ENCODE data around the gene AKR1C3.

GRCh38 chr10:4639768-4640593 is 186.0 kb upstream of the AKR1E2 start:
- PRO-cap, result no peak
- RAMPAGE, long total RNA, 4 experiments, result no peak in any of the 4 experiments

DNA sequence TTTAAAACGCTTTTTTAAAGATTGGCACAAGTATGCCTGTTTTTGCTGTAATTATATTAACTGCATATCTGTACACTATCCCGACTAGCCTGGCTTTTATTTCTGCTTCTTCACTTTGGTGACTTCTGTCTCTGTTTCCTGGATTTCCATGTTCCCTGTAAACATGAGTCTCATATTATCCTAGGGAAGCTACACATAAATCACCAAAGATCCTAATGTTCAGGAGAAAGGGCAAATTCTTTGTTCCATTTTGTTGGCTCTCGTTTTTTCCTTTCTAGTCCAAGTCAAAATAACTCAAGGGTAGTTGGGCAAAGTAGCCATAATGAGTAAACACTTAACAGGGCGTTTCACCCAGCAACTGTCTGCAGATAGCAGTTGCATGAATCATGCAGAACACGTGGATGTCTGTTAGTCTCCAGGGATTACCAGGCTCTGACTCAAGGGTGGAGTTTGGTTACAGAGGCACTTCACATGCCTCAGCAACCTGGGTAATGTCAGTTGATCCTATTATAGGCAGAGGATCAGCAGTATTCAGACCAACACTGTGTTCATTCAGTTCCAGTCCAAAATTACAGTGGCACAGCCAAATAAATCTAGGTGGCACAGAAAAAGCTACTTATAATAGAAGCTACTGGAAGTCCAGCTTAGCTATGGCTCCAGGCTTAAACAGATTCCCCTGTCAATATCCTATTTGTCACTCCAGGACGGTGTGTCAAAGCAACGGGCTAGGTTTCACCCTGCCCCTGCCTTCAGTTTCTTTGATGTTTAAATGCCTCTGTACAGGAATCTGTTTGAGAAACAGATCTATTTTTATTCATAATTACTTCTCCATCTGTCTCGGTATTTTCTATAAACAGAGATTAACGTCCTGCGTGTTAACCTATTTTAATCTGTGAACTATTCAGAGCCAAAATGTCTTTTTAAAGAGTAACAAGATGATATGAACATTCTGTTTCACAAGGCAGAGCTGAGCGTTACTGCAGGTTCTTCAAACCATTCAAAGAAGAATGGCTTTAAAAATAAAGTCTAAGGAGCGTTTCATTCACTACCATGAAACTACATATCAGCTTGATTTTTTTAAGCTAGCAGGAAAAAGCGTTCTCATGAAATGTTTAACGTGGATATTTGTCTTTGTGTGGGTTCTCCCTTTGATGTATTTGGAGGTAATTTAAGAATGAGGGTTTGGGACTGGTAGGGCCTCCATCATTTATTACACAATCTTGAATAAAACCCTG is 162.7 kb upstream of the AKR1E2 start:
- PRO-cap, result unidirectional peak, plus-strand start at position 516 of the sequence; unidirectional peak, plus-strand start at position 555 of the sequence; unidirectional peak, plus-strand start at position 619 of the sequence
- RAMPAGE, long total RNA, 4 experiments, result no peak in any of the 4 experiments

- PRO-cap, result no peak
- RAMPAGE, long total RNA, 4 experiments, result no peak in any of the 4 experiments
Observed at GRCh38 chr10:4672246-4672529, 153.8 kb upstream of the AKR1E2 start.

- PRO-cap, result no peak
- RAMPAGE, long total RNA, 4 experiments, result no peak in any of the 4 experiments
Observed at GRCh38 chr10:4770618-4771463, 55.2 kb upstream of the AKR1E2 start.

GRCh38 chr10:4851653-4852435 is 25.8 kb downstream of the AKR1E2 start:
- PRO-cap, result no peak
- RAMPAGE, long total RNA, 4 experiments, result no peak in any of the 4 experiments

- PRO-cap, result no peak
- RAMPAGE, long total RNA, 4 experiments, result no peak in any of the 4 experiments
Observed at GRCh38 chr10:4943902-4944278, 19.3 kb upstream of the AKR1C1 start.

DNA sequence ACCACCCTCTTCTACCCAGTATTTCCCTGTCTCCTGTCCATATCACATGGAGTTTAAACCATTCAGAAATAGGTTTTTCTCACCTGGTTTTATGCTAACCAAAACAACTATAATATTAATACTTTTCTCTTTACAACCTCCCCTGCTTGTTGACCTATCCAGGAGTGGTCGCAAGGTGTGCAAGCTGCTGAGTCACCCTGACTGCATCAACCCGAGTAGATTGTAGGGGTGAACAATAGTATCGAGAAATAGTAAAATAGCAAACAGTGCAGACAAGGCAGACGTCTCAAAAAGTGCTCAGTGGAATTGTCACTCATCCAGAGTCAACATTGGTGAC is 6.4 kb upstream of the AKR1C1 start:
- PRO-cap, result no peak
- RAMPAGE, long total RNA, 4 experiments, result no peak in any of the 4 experiments

DNA sequence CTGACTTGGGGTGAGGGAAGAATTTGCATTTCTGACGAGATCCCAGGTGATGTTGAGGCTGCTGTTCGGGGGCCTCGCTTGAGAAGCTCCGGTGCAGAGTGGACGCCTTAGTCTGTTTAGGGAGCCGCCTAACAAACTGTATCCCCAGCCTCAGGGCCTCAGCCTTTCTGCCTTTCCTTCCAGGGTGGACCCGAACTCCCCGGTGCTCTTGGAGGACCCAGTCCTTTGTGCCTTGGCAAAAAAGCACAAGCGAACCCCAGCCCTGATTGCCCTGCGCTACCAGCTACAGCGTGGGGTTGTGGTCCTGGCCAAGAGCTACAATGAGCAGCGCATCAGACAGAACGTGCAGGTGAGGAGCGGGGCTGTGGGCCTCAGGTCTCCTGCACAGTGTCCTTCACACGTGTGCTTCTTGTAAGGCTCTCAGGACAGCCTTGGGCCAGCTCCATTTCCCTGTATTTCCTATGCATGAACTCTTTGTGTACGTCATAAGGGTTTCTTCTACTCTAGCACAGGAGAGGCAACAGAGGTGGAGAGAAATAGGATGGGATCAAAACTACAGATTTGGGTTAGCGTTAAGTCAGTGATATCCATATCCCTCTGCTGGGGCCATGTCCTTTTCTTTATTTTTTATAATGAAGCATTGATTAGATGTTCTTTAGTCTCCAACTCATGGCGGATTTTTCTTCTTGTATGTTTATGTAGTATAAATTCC is 9.3 kb downstream of the AKR1C1 start:
- PRO-cap, result no peak
- RAMPAGE, long total RNA, 4 experiments, result no peak in any of the 4 experiments

DNA sequence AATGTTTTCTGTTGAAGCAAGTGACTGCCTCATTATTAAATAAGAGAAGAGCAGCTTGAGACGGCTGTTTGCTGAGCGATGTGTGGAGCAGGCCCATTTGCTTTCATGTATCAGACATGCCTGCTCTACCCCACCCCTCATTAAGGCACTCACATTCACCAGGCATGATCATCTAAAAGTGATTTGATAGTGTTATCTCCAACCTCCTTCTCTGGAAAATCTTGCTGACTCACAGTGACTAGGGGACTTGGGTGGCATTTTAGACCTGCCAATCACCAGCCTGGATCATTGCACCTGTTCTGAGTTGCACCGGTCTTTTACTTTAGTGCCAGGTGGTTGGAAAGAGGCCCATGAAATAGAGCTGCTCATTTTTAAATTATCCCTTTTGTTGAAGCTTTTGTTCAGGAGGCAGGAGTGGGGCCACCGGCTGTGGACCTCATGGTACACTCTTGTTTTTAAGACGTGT is 16.6 kb upstream of the AKR1C2 start:
- PRO-cap, result no peak
- RAMPAGE, long total RNA, 4 experiments, result no peak in any of the 4 experiments

DNA sequence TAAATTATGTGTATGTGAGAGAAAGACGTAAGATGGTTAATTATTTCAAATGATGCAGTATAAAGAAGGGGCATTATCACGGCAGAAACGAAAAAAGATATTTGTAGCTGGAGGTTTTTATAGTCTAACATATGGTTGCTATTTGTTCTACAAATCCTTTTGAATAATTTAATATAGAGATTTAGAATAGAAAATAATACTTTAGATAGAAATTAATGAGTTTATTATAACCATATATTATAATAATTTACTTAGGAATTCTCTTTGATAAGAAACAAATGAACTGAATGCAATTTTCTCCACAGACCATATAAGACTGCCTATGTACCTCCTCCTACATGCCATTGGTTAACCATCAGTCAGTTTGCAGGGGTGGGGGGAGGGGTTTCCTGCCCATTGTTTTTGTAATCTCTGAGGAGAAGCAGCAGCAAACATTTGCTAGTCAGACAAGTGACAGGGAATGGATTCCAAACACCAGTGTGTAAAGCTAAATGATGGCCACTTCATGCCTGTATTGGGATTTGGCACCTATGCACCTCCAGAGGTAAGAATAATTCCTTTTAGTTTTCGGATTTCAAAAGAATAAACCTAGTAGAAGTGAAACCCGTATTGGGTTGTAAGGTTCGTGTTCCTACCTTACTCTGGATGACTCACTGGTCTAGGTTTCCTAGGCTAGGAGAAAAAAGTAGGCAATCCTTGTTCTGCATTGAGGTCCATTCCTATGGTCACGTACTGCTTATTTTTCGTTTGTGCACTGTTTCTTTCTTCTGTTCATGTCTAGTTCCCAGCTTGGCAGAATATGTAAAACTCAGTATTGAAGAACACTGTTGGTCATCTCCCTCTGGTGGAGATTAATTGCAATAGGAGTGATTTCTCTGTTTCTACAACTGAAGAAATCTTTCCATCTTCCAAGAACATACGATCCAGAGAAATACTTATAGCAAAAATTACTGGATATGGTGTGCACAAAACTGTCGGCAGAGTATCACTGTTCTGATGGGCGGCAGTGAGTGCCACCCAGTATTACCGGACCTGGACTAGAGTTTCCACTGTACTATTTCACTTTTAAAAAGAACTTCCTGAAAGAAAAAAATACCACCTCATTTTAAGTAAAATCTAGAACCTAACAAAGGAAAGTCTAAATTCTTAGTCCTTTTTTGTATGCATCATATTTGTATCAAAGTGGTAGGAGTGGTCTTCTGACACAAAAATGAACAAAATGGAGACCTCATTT is at the start of gene AKR1C3:
AKR1C3 (plus strand) TSS at position 430 of the 1,234 bp plus-strand sequence.
- PRO-cap, result unidirectional peak, plus-strand start at position 396 of the sequence
- RAMPAGE, long total RNA, 4 experiments, result start-site peak on the plus strand in 4 of 4 experiments, centred at positions 430 to 449 of the sequence, 30 to 47 reads per replicate

GRCh38 chr10:5095870-5096093 is 1.6 kb downstream of the AKR1C3 start:
- PRO-cap, result no peak
- RAMPAGE, long total RNA, 4 experiments, result no peak in any of the 4 experiments

DNA sequence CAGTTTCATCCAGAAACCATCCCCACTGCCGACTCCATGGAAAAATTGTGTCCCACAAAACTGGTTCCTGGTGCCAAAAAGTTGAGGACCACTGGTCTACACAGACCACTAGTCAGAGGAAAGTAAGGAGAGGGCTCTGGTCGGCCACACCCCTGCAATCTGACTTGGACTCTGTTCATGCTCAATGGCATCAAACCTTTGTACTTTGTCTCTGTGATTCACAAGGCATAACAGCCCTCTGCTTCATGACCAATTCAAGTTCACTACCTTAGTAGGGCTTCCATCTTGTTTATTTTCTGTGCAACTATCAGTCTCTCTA is 1.8 kb downstream of the TUBAL3 start:
- PRO-cap, result no peak
- RAMPAGE, long total RNA, 4 experiments, result no peak in any of the 4 experiments

GRCh38 chr10:5480370-5481105 is 18.8 kb downstream of the CALML5 start:
- PRO-cap, result no peak
- RAMPAGE, long total RNA, 4 experiments, result no peak in any of the 4 experiments

- PRO-cap, result no peak
- RAMPAGE, long total RNA, 4 experiments, result no peak in any of the 4 experiments
Observed at GRCh38 chr10:5486678-5487431, 12.5 kb downstream of the CALML5 start.

- PRO-cap, result no peak
- RAMPAGE, long total RNA, 4 experiments, result no peak in any of the 4 experiments
Observed at GRCh38 chr10:5496276-5497139, 2.9 kb downstream of the CALML5 start.

GRCh38 chr10:5528431-5528757 is 3.6 kb downstream of the CALML3 start:
- PRO-cap, result no peak
- RAMPAGE, long total RNA, 4 experiments, result no peak in any of the 4 experiments

DNA sequence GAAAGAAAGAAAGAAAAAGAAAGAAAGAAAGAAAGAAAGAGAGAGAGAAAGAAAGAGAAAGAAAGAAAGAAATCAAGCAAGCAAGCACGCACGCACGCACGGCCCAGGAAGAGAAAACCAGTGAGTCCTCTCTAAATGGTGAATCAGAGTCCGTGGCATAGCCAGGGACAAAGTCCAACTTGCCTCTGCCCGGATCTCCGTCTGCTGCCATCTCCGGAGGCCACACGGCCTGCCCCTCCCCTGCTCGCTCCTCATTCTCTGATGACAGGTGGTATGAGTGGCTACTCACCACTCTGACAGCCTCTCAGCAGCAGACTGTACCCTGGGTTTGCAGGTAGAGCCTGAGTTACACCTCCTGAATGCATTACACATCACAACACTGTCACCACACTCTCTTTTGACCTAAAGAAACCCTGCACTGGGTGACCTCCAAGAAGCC is 55.7 kb downstream of the ASB13 start:
- PRO-cap, result no peak
- RAMPAGE, long total RNA, 4 experiments, result no peak in any of the 4 experiments

DNA sequence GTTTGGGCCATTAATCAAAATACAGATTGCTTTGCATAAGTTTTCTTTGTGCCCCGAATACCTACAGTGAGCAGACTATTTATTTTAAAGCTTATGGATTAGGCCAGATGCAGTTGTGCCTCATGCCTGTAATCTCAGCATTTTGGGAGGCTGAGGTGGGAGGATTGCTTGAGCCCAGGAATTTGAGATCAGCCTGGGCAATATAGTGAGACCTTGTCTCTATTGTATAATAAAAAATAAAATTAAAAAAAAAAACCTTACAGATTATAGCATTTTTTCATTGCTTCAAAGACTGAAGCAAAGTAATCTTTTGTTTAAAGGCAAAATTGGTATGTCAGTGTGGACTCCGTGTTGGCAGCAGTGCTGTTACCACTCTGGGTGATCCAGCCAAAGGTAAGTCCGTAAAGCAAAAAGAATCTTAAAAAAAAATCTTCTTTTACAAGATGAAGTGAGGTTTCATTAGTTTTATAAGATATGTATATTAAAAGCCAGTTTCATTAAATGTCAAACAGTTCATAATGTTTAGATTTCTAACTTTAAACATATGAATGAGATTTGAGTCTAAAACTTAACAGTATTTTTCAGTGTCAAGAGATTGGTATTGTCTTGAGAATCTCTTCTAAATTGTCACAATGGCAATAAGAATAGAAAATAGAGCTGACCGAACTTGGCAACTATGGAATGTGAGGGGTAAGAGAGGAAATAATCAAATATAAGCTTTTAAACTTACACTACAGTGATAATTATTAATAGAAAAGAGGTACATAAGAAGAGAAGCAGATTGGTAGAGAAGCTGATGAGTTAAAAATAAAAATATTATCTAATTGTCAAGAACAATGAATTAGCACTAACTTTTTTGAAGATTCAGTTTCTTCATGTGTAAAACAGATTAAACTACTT is 29.4 kb downstream of the TASOR2 start:
- PRO-cap, result no peak
- RAMPAGE, long total RNA, 4 experiments, result no peak in any of the 4 experiments

DNA sequence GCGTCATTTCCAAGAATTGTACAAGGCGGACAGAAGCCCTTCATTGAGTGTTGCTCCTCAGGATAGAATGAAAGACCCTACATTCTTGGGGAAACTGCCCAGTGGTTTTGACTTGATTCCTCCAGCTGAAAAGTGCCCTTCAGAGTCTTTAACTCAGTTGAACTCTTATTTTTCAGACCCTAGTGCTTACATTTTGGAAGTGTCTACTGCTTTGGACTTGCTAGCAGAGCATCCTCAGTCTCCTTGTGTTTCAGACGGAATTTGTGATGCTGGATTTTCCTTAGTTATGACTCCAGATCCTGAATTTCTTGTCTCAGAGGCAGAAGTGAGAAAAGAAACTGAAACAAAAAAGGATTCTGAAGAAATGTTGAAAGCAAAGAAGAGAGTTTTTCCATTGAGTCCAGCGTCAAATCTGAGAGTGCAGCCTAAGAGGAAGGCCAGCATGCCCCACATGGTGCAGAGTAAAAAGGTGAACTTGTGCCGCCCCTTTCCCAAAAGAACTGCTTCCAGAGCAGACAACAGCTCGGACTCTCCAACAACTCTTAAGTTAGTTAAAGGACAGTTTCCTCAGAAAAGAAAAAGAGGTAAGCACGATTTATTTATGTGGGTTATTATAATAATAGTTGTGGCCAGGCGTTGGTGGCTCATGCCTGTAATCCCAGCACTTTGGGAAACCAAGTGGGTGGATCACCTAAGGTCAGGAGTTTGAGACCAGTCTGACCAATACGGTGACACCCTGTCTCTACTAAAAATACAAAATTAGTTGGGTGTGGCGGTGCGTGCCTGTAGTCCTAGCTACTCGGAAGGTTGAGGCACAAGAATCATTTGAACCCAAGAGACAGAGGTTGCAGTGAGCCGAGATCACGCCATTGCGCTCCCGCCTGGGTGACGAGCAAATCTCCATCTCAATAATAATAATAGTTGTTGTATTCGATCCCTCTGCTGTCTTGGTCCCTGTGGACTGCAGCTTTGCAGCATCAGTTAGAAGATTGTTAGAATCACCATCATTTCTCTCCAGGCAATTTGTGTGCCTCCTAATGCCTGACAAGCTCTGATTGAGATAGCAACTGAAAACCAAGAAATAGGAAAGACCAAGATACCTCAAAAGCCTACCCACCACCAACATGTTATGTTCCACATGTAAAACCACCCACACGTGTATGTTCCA is 46.4 kb downstream of the TASOR2 start:
- PRO-cap, result no peak
- RAMPAGE, long total RNA, 4 experiments, result no peak in any of the 4 experiments

DNA sequence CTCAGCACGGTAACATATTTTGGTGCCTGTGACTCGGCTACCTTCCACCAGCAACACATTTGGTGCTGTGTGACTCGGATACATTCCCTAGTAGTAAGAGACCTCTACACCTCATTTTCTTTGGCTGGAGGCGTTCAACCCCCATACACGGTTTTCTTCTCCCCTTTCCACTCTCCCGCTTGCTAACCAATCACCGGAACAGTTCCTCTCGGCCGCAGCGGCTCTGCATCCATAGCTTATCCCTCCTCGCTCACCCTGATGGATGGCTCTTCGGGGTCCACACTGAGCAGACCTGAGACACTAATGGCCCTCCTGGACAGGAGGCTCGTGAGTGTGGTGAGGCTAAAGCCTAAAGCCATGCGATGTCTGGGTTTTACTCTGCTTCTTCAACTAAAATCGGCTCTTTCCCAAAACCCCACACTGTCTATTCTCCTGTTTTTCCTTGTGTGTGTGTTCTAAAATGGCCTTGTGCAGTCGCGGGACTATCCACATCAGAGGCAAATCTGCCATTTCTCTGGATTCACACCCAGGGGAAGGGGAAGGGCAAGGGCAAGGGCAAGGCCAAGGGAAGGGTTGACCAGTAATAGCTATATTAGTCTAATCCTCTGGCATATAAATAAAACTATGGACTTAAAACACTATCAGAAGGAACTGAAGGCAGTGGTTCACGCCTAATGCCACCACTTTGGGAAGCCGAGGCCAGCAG is 38.7 kb downstream of the GDI2 start:
- PRO-cap, result no peak
- RAMPAGE, long total RNA, 4 experiments, result no peak in any of the 4 experiments

Measured in sigmoid colon (tissue), 4 donors.